WTC11 (cell line): Measurements from ENCODE around the gene AS3MT.

GRCh38 chr10:102647725-102648076 lies 3.4 kb downstream of the TRIM8 start:
- PRO-cap, result no peak

DNA sequence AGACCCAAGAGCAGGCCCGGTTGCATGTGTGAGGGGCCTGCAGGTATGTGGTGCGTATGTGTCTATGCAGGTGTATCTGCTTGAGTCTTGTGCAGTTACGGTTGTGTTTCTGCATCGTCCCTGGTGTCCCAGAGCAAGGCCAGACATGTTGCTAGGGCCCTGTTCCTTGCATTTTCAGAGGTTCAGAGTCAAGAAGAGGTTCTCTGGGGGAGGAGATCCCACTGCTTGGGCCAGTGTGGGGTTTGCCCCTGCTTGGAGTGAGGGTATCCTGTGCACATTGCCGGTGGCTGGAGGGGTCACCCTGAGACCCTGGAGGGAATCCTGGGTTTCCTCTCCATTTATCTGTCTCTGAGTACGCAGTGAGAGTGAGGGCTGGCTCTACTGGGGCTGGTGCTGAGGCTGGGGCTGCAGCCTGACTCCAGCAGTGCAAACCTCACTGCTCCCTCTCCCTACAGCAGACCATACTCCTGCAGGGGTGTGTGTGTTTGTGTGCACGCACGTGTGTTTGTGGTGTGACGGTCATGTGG lies 4.1 kb downstream of the TRIM8 start:
- PRO-cap, result no peak

GRCh38 chr10:102658963-102659261 lies 14.6 kb downstream of the TRIM8 start:
- PRO-cap, result no peak

- PRO-cap, result no peak
These were observed 30.9 kb downstream of the TRIM8 start for GRCh38 chr10:102674970-102675880.

- PRO-cap, result no peak
These were observed 8.8 kb downstream of the WBP1L start for GRCh38 chr10:102752497-102752920.

- PRO-cap, result no peak
These were observed 19.2 kb downstream of the WBP1L start for GRCh38 chr10:102762524-102763724.

DNA sequence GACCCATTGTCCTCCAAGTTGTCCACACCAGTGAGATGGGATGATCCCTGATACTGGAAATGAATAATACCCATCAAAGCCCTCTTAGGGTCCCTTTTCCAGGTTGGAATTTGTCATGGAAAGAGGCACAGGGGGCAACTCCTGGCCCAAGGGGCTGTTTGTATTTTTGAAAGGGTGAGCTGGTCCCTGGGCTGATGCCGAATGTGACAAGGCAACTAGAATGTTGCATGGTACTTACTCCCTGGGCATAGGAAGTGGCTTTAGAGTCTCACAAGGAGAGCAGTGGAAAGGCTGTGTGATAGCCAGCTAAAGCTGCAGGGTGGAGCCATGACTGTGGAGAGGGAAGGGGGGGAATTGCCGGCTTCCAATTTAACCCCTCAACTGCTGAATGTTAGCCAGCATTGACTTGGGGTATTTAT lies 37.2 kb downstream of the WBP1L start:
- PRO-cap, result no peak

GRCh38 chr10:102869023-102870347 lies at the start of gene AS3MT:
Gene AS3MT (plus strand): TSS chr10:102869470.
- PRO-cap, result bidirectional peak, plus-strand start at chr10:102869475, minus-strand start at chr10:102869382; bidirectional peak, plus-strand start at chr10:102869573, minus-strand start at chr10:102869527; bidirectional peak, plus-strand start at chr10:102869935, minus-strand start at chr10:102869933; bidirectional peak, plus-strand start at chr10:102869968, minus-strand start at chr10:102869980

- PRO-cap, result no peak
These were observed 5.2 kb downstream of the CNNM2 start for GRCh38 chr10:102923210-102923717.

DNA sequence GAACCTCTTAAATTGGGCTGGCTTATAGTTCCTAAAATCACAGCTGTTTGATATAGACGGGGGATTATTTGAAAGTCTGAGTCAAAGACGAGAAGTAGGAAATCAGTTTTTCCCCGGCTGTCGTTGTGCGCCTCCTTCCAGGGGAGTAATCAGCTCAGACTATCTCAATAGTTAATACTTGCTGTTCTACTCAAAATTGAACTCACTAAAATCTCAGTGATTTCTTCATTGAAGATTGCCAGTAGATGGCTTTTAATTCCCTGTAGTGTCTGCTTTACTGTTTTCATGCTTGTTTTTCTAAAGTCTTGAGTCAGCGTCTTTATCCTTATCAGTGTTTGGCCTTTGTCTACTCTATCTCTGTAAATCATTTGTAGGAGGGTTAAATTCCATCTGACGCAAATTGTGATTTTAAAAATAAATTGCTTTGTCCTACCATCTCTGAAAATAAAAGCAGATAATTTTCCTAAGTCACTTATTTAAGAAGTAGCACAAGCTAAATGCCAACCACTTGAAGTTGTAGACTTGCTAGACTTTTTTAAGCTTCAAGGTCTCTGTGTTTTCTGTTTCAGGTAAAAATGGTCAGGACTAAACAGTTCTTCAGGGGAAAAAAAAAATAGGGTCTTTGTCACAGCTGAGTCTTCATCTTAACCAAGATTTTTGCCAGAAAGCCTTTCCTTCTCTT lies 47.4 kb downstream of the CNNM2 start:
- PRO-cap, result no peak

DNA sequence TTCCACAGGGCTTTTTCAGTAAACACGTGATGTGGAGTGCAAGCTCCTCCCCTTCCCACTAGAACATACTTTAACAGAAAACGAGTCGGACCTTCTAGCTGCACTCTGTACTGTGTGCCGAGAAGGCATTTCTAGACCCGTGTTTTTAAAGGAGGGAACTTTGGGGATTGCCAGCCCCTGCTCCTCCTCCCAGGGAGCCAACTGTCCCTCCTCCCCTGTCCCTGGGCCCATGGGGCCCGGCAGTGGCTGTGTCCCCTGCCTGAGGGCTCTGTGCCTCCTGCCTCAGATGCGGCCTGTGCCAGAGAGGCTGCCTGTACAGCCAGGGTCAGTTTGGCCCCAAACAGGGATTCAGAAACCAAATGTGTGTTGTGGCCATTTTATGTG lies 115.0 kb downstream of the NT5C2 start:
- PRO-cap, result no peak

- PRO-cap, result no peak
These were observed 111.2 kb downstream of the NT5C2 start for GRCh38 chr10:103081729-103082377.

DNA sequence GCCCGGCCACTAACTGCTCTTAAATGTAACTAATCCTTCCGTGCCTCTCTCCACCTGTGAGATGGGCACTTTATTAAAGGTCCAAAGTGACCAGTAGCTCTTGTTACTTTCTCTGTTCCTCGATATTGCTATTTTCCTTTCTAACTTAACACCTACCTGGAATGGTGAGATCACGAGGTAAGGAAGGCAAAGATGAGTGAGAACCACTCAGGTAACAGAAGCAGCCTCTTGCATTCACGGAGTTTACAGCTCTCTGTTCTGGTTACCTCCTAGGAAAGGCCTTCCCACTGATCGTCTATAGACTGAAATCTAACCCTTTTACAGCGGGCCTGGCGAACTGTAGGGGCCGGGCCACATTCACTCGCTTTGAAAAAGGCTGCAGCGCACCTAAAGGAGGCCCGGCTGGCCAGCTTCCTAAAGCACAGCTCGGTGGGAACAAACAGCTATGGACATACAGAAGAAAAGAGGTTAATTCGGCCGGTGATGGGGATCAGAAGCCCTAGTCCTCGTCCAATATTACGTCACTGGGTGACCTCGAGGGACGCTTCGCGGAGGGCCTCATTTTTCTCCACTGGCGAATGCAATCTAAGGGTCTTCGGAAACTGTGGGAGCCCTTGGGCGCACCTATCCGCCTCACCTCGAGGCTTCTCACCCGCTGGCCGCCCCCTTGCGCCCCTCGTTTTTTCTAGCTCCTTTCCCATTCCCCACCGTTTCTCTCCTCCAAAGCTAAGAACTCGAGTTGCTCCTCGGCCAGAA lies 507 bp downstream of the ATP5MK start:
- PRO-cap, result no peak

GRCh38 chr10:103545572-103546304 lies 52.2 kb downstream of the NEURL1 start:
- PRO-cap, result no peak

DNA sequence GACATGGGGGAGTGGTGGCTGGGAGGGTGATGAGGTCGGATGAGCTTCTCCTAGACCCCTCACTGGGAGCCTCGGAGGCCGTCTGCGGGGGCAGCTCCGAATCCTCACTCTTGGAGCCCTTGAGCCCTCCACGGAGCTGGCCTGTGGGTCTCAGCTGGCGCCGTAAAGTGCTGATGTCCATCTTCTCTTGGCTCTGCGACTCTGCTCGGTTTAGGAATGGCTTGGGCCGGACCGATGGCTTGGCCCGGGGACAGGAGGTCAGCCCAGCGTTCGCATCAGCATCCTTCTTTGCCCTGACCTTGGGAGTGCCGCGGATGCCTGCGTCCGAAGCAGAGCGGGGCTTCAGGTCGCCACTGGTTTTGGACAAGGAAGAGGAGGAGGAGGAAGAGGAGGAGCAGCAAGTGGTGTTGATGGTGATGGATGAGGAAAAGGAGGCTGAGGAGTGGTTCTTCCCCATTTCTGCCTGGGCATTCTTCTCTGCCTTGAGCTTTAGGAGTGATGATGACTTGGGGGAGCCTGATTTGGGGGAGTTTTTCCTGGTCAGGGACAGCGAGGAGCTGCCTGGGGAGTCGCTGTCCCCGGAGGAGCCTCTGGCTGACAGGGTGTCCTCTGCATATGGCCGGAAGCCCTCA lies 109.3 kb downstream of the NEURL1 start:
- PRO-cap, result no peak

DNA sequence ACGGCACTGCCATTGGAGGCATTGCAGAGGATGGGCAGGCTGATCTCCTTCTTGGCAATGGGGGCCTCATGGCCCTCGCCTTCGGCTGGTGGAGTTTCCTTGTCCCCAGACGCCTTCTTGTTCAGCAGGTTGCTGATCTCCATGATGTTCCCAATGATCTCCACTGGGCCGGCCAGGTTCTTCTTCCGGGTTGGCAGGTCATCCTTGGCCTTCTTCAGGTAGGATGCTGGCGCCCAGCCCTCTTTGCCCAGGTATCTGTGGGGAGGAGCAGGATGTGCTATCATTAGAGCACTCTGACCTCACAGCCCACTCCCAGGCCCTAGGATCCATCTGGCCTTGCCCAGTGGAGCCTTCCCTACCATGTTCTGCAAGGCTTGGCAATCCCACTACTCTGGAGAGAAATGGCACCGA lies 119.4 kb downstream of the NEURL1 start:
- PRO-cap, result no peak

- PRO-cap, result unidirectional peak, plus-strand start at chr10:103661445; bidirectional peak, plus-strand start at chr10:103661957, minus-strand start at chr10:103661729
These were observed 168.0 kb downstream of the NEURL1 start for GRCh38 chr10:103661290-103662130.

DNA sequence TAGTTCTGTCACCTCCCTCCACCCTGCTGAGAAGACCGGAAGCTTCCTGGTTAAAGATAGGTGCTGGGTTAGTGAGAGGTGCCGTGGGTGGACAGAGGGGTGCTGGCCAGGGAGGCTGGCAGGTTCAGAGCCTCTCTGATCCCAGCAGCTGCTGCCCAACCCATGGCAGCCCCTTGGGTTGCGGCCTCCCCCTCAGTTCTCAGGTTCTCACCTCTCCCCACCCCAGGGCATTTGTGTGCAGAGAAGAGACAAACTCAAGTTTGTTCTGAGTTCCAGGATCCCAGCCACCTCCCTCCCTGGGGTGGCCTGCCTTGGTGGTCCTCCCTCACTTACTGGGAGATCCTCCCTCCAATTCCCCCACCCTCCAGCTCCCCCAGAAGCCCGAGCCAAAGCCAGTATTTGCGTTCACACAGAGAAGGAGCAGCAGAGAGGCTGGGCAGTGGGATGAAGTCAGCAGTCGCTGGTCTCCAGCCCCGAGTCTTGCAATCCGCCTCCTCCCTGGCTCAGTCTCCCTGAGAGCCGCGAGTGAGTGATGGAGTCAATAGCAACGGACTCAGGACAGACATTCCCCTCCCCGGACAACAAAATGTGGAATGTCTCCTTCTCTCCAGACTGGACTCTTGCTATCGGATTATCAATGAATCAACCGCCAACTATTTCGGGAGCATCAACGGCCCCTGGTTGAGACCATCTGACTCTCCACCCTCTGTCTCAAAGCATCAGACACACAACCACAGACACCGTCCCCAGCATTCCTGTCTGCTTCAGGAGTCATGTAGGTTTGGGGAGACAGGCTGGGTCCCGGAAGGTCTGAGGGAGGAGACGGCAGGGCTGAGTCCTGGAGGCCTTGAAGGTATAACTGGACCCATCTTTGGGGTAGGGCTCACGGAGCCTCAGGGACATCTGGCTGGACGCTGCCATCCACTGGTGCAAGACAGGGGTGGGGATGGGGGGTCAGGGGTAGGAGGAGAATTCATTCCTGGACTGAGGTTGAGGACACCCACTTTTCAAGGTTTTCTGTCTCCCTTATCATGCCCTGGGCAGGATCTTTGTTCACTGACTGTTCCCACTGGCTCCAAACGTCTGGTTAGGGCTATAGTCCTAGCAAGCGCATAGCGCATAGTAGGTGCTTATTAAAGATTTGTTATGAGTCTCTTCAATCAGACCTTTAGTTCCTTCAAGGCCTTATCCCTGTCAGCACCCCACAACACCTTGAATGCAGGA lies 178.4 kb downstream of the SH3PXD2A start:
- PRO-cap, result no peak

- PRO-cap, result no peak
These were observed 62.1 kb downstream of the SH3PXD2A start for GRCh38 chr10:103793302-103793710.

DNA sequence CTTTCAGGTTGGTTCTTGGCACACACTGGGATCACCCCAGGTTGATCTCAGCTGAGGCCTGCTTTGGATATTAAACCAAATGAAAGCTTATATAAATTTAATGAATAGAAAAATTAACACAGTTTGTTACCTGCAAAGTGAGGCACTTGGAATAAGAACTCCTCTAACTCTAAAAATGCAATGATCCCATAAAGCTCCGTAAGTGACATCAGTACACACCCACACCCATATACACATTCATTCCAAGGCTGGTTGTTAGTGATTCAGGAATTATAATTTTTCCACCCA lies 61.6 kb downstream of the SH3PXD2A start:
- PRO-cap, result no peak